ENCODE data around the gene CD40.

DNA sequence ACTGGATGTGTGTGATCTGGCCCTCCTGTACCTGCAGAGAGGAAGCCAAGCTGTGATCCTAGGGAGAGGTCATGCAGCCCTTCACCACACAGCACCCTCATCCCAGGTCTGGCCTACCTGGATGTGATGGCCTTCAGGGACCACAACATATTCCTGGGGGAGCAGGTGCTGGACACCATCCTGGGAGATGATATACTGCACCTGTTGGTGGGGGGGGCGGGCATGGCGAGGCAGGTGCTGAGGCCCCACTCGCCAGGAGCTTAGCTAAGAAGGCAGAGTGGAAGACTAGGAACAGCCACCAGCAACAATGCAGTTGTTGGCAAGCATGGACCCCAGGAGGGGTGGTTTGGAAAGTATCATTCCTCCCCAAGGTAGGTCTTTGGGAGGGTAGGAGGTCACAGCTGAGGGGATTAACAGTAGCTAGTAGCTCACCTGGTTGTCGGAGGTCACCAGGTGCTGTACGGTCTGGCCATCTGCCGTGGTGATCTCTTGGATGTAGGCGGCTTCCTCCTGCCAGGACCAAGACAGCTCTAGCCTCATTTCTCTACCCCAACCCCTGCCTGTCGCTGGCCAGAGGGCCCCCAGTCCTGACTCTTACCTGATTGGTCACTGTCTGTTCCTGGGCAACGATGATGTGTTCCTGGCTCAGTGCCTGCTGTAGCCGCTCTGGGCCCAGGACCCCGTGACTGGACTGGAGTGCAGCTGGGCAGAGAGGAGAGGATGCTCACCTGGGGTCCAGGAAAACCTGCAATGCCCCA is 15.1 kb downstream of the PCIF1 start:
- PRO-cap, result no peak

GRCh38 chr20:45960745-45961206 is 11.2 kb downstream of the ZNF335 start:
- PRO-cap, result no peak

DNA sequence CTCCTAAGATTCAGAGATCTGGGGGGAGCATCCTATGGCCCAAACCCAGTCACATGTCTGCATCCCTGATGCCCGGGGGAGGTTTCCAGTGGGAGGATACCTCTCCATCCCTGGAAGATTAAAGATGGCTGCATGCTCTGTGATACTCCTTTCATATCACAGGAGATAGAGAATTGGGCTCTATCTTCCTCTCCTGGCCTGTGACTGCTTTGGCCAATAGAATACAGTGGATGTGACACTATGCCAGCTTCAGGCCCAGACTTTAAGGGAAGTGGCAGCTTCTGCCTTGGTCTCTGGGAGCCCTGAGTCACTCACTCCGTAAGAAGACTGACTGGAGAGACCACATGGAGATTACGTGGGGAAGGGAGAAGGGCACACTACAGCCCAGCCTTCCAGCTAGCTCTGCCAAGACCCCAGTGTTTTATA is 10.4 kb upstream of the MMP9 start:
- PRO-cap, result no peak

DNA sequence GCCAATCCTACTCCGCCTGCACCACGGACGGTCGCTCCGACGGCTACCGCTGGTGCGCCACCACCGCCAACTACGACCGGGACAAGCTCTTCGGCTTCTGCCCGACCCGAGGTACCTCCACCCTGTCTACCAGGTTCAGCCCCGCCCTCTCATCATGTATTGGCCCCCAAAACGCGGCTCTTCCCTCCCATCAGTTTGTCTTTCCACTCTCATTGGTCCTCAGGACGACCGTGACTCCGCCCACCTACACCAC is 2.9 kb downstream of the MMP9 start:
- PRO-cap, result no peak

DNA sequence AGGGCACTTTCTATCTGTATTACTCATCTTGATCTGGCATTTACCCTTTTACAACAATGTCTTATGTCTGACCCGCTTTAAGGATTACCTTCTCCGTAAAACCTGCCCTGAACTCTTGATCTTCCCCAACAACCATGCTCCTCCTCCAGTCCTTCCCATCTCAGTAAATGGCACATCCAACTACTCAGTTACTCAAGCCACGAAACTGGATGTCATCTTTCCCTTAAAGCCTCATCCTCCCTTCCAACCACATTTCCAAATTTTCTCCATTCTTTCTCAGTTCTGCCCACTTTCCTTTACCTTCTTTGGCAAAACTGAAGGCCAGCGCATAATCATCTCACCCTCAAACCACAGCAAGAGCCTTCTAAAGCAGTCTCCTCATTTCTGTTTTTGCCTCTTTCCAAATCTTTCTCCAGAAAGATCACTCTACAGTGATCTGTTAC is 17.9 kb downstream of the NCOA5 start:
- PRO-cap, result no peak

DNA sequence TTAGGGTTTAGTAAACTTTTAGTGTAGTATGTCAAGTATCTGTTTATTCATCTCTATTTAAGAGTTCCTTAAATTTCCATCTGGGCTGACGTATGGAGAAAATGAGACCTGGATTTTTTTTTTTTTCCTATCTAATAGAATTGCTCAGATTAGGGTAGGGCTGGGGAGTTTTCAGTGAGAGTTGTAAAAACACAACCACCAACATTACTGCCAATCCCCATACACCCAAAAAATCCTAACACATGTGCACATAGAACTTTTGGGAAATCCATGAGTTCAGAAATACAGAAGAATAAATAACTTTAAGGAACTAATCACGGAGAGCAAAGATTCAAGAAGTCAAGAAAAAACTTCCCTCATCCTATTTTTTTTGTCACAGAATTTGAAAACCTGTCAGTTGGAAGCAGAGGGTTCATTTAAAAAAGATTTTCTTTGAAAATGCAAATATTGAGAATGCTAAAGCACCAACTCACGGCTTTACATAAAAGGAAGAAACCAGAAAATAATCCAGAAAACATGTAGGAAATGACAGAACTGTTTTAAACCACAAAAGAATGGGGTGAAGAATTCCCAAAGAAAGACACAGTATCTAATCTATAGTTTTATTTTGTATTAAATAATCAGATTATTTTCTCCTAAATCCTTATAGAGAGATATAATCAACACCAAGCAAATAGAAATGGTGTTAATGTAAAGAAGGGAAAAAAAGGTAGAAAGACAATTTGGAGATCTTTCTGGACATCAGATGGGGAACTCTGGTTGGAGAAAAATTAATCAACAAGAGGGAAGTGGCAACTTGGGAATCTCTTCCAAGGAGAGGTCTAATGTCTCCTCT is 7.9 kb downstream of the NCOA5 start:
- PRO-cap, result no peak

DNA sequence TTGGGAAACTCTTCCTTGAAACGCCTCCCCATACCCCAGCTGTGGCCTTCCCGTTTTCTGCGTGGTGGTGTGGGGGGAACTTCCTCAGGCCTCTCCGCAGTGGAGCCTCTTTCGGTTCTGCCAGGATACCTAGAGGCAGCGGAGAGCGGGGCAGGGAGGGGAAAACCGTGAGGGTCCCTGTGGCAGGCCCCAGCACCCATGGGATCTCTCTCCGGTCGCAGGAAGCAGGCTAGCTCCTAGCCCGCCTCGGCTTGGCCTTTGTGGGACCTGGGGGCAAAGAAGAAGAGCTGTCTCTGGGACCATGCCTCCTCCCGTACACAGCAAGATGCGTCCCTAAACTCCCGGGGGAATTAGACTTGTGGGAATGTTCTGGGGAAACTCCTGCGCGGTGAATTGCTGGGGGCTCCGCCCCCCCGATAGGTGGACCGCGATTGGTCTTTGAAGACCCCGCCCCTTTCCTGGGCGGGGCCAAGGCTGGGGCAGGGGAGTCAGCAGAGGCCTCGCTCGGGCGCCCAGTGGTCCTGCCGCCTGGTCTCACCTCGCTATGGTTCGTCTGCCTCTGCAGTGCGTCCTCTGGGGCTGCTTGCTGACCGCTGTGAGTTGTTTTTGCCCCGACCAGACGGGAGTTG is at the start of gene CD40:
CD40 (plus strand) TSS at position 515 of the 629 bp plus-strand sequence.
- PRO-cap, result no peak

DNA sequence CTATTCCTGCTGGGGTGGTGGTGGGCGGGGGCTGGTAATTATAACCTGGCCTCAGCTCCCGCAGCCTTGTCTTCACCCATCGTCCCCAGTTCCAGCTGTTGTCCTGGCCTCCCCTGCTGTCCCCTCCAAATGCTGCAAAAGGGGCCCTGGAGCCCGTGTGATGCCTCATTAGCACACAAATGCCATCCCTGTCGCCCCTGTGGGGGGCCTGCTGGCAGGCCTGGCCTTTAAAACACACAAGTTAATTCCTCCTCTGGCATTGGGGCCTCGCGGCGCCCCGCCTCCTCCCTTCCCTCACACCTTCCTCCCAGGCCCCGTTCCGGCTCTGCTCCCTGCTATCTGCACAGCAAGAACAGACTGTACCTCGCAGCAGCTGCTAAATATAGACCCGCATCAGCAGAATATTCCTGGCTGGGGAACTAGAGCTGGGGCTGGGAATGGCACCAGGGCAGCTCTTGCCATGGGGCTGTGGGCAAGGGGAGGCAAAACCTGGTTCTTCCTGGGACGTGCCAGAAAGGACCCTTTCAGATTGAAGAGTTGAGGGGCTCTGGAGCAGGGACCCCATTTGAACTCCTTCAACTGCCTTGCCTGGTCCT is 85.6 kb downstream of the CDH22 start:
- PRO-cap, result no peak

- PRO-cap, result no peak
Measured at GRCh38 chr20:46350415-46351044, 13.7 kb downstream of the SLC35C2 start.

GRCh38 chr20:46458500-46459654 is 52.5 kb upstream of the ELMO2 start:
- PRO-cap, result no peak

- PRO-cap, result no peak
Measured at GRCh38 chr20:46550713-46550943, 174 bp upstream of the OCSTAMP start.

- PRO-cap, result no peak
Measured at GRCh38 chr20:46568564-46569149, 18.2 kb upstream of the OCSTAMP start.

GRCh38 chr20:46694497-46694995 is 5.3 kb upstream of the TP53RK start:
- PRO-cap, result no peak

GRCh38 chr20:46704579-46705097 is 4.8 kb upstream of the SLC2A10 start:
- PRO-cap, result no peak

DNA sequence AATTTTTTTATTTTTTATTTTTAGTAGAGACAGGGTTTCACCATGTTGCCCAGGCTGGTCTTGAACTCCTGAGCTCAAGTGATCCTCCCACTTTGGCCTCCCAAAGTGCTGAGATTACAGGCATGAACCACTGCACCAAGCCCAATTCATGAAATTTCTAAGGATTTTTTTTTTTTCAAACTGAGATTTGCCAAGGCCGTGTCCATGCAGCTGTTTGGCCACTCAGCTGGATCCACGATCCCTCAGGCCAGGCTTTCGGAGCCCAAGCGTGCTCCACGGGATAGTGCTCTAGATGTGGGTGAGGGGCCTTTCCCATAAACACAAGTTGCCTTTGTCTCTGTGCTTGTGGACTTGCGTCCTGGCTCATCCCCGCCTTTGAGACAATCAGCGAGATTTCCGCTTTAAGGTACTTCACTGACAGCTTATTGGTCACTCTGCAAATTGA is 19.4 kb downstream of the SLC2A10 start:
- PRO-cap, result no peak

GRCh38 chr20:47125871-47126481 is 230.5 kb downstream of the ZMYND8 start:
- PRO-cap, result no peak

DNA sequence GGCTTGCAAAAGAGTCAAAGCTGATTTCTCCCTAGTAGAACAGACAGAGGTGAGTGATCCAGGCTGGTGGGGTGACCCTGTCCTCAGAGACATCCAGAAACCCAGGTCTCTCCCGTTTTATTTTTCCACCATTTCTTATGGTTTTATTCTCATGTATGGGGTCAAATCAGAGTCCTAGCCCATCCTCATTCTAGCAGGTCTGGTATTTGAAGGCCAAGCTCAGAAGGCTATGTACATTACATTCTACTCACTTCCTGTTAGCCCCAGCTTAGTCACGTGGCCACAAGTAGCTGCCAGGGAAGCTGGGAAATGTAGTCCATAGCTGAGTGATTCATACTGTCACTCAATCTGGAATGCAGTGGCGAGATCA is 175.3 kb downstream of the ZMYND8 start:
- PRO-cap, result no peak

DNA sequence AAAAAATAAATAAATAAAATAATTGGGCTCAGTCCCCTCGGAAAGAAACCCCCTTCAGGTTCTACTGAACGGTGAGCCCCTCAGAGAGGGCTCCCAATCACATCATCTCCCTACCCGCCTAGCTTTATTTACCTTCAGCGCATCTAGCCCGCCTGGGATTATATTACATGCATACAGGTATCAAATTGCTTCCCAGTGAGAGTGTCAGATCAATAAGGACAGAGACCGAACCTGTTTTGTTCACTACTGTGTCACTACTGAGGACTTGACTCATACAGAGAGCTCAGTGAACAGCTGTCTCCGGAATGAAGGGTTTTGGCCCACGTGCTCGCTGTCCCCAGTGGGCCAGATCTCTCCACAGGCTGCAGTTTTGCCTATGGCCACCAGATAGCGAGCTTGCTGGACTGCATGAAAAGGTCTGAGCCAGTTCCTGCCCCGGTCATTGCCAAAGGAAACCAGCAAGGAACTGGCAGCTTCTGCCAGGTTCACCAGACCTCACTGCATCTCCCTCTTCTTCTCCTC is 151.0 kb downstream of the ZMYND8 start:
- PRO-cap, result no peak

- PRO-cap, result no peak
Measured at GRCh38 chr20:47274323-47275074, 82.0 kb downstream of the ZMYND8 start.

GRCh38 chr20:47352056-47353156 is 4.1 kb downstream of the ZMYND8 start:
- PRO-cap, result no peak

Measured in peritoneum (tissue), 1 donor.